ENCODE measurements around the genes H2AC16, ZKSCAN4, ZKSCAN3 and ZSCAN12.

- RRBS: no CpG with 5 or more reads among the region's 45 CpGs
Measured at GRCh38 chr6:27865167-27865895, at the start of gene H2AC16. H2AC16 (plus strand) TSS chr6:27865317.

DNA sequence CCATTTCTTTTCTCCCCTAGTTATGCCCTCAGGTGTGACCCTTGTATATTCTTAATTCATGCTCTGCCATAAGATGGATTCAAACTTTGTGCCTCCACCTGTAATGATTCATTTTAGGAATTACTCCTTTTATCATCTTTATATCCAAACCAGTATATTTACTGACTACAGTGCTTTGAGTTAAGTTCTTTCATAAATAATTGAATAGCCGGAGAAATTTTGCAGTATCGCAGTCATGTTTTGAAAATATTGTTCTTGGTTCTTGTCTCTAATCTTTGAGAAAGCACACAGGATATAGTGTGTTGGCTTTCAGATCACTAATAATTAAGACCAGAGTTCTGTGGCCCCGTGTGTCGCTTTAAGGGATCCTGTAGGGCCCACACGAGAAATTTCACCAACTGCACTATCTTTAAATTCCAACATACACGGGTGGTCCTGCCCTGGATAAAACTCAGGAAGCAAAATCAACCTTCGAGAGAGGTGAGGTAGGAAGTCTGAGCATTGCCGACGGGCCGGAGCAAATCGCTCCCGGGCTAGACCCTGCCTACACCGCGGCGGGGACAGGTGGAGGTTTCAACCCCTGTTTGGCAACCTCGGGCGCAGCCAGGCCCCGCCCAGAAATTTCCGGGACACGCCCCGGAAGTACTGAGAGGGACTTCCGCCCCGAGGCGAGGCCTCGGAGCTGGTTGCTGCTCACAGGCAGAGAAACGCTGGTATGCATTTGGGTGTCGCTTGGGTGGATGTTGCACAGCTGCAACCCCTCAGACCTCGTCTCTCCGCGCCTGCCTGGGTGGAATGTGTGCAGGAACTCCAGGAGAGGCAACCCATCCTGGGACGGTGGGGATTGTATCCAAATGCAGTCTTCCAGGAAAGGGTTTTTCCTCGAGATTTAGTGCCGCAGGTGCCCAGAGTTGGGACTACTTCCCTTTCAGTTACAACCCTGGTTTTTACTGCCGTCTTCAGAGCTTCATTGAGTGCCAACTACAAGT is 19.7 kb downstream of the ZKSCAN8 start:
- RRBS: 4% methylated on average over 4 of the region's 34 CpGs

- RRBS: 2% methylated on average over 6 of the region's 27 CpGs
Measured at GRCh38 chr6:28212092-28213109, 12.7 kb upstream of the ZSCAN9 start.

- RRBS: no CpG with 5 or more reads among the region's 44 CpGs
Measured at GRCh38 chr6:28251382-28252522, at the start of gene ZKSCAN4. ZKSCAN4 (minus strand) TSS chr6:28252269.

DNA sequence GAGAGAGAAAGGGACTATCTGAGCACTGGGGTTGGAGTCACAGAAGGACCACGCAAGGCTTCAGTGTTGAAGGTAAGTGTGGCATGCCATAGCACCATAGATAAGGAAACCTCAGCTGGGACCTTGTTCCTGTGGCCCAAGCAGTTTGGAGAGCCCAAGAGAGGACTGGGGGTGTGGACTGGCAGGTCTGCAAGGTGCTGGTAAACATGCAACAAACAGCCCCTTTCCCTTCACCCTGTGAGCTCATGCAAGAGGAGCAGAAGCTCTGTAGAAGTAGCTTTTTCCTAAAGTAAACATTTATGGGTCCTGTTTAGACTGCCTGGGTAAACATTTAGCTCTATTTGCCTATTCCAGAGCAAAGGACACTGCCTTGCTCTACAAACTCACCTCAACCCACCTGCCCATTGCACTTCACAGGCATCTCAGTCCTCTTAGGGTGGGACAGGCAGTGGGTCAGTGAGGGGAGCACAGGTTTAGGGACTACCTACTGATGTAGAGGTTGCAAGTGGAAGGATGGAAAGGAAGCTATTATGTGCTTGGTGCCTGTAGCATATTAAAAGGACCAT is 12.1 kb downstream of the ZSCAN31 start:
- RRBS: no CpG with 5 or more reads among the region's 1 CpG

DNA sequence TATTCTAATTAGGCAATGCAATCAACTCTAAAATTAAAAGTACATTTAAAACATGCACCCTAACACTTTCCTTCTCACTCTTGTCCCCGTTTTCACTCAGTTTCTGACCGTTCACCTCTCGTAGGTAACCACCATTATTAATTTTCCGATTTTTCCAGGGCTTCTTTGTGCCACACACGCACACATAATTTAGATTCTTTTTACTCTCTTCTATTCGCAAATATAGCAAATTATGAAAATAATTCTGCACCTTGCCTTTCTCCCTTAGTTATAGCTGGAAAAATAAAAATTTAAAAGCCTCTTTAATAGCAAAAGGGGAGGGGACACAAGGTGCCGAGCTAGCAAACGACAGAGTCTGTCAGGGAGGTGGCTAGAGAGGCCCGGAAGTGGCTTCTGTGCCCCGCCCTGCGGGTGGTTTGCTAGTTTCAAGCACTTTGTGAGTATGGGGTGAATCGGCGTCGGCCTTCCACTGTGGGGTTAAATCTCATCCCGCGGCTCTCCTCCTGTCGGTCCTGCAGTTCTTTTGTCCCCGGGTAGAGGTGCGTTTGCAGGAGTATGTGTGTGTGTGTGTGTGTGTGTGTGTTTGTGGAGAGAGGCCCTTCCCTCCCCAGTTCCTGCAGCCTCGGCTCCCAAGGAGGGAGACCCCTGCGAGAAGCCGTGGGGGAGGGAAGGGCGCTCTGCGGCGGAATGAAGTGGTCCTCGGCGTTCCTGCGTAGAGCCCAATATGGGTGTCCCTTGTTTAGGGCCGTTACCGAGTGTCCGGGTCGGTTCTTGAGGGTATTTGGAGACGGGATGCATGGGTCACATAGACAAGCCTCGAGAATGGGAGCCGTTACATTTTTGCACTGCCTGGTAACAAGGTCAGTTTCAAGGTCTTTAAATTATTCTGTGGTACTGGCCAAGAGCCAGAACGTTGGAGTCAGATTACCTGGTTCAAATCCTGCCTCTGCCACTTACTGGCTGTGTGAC is at the start of gene ZKSCAN3:
Gene ZKSCAN3, plus strand, starts transcription at position 419 of the 969 bp plus-strand sequence.
- RRBS: no CpG with 5 or more reads among the region's 36 CpGs

- RRBS: no CpG with 5 or more reads among the region's 3 CpGs
Measured at GRCh38 chr6:28382028-28382586, 17.4 kb downstream of the ZSCAN12 start.

DNA sequence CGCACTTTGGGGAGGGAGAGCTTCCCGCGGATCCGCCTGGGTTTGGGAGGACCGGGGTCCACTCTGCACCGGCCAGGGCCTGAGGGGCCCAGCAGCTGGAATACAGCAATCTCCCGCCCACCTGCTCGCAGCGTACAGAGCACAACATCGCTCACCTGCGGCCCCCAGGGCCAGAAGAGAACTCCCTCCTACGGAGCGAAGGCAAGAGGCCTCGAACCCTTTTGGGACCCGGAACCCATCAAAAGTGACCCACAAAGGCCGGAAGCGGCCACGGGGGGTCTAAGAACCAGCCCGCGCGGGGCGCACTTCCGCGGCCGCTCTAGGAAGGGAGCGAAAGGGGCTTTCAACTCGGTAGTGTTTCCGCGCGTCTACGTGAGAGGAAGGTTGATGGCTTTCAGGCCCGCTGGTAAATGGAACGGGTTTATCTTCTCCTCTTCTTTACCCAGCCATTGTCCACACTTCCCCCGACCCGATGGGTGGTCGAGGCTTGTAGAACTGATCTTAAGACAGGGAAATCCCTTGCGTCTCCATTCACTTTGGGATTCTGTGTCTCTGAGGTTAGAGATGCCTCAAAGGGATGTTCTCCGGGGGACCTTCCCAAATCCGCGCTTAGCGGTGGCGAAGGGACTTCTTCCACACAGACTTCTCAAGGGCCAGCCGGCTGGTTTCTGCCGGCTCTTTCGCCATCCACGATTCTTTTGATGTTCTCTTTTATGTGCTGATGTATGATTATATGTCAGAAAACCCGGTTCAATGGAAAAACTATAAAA is at the start of gene ZSCAN12:
Gene ZSCAN12, minus strand, starts transcription at position 246 of the 770 bp plus-strand sequence.
- RRBS: 4% methylated on average over 6 of the region's 47 CpGs

DNA sequence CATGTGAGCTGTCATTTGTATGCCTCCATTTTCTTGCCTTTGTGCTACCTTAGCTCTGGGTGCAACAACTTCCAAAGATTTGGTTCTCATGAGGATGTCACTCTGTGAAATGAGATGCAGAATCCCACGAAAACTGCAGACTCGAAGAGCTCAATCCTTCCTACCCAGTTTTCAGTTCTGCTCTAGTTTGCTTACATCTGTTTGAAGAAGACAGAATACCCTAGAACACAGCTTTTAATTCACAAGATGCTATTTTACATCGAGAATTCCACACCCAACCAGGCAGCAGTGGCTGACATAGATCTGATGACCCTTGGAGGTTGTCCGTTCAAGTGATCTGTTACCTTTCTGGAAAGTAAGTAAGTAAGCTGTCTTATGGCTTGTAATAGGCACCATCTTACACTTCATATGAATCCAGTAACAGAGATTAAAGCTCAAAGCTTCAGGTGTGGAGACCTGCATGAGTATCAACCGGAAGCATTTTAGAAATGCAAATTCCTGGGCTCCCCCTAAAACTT is 1.4 kb downstream of the GPX6 start:
- RRBS: no CpG with 5 or more reads among the region's 5 CpGs

DNA sequence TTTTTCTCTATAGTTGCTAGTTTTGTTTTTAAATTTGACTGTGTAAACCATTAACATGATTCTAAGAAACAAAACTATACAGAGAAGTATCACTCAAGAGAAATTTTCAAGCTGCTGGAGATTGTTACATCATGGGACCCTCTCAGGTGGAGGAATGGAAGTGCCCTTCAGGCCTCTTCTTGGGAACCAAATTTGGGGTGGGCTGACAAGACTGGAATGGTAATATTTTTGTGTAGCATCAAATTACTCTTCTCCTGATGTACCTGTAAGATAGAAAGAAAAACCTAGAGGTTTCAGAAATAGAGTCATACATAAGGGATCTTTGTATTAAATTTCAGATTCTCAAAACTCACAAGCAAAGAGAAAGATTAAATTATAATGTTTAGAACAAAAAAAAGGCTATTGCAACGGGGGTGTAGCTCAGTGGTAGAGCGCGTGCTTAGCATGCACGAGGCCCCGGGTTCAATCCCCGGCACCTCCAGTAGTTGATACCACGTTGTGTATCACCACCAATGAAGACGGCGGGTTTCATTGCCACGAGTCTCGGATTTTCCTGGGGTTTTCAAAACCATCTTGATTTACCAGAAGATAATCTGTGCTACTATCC is 132.3 kb upstream of the SCAND3 start:
- RRBS: no CpG with 5 or more reads among the region's 11 CpGs

- RRBS: no CpG with 5 or more reads among the region's 12 CpGs
Measured at GRCh38 chr6:28725502-28726562, 138.7 kb upstream of the SCAND3 start.

DNA sequence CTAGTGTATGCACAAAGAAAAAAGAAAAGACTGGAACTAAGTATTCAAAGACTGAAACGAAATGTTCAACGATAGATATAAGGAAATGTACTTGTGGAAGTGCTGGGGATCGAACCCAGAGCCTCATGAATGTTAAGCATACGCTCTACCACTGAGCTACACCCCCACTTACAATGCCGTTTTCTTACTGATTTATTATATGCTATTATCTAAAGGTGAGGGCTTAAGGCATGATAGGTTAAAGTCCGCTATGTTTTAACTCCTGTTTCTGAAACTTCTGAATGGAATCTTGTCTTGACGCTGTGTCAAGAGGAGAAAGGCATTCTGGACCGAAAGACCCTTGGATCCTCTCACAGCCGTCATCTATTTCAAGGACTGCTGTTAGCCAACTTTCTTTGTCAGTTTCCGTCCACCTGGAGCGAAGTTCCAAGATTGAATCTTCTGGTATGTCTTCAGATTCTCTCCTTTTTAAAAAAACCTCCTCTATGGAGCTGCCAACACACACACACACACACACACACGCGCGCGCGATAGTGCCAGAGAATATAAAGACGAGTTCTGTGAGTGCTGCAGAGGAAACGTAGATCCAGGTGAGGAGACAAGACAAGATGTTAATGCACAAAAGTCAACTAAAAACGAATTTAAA is 148.4 kb upstream of the SCAND3 start:
- RRBS: no CpG with 5 or more reads among the region's 19 CpGs

GRCh38 chr6:28757312-28758049 is 166.3 kb downstream of the TRIM27 start:
- RRBS: 38% methylated on average over 2 of the region's 34 CpGs

GRCh38 chr6:28823171-28823567 is 100.6 kb downstream of the TRIM27 start:
- RRBS: no CpG with 5 or more reads among the region's 9 CpGs

DNA sequence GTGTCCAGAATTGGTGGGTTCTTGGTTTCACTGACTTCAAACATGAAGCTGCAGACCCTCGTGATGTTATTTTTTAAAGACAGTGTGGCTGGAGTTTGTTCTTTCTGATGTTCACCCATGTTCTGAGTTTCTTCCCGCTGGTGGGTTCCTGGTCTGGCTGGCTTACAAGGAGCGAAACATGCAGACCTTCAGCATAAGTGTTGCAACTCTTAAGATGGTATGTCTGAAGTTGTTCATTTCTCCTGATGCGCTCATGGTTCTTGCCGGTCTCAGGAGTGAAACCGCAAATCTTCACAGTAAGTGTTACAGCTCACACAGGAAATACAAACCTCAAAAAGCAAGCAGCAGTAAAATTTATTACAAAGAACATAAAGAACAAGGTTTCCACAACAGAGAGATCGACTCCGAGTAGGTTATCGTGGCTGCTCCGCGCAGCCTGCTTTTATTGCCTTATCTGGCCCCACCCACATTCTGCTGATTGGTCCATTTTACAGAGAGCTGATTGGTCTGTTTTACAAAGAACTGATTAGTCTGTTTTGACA is 39.4 kb downstream of the TRIM27 start:
- RRBS: no CpG with 5 or more reads among the region's 11 CpGs

DNA sequence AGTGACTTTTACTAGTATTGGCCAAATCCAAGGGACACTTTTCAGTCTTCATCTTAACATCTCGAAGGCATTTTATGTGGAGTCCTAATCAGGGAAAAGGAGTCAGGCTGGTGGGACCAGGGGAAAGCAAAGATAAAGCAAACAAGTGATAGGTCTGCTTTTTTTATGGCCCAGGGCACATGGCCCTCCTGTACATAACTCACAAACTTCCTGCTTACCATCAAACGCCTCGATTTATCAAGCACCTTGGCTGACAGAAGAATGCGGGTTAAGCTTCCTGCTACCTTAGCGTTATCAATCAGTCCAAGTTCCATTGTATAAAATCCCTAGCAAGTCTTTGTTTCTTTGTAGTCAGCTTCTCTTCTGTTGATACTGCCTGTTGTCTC is 4.0 kb upstream of the TRIM27 start:
- RRBS: no CpG with 5 or more reads among the region's 5 CpGs

- RRBS: no CpG with 5 or more reads among the region's 57 CpGs
Measured at GRCh38 chr6:28988409-28989335, 16.4 kb downstream of the ZNF311 start.

DNA sequence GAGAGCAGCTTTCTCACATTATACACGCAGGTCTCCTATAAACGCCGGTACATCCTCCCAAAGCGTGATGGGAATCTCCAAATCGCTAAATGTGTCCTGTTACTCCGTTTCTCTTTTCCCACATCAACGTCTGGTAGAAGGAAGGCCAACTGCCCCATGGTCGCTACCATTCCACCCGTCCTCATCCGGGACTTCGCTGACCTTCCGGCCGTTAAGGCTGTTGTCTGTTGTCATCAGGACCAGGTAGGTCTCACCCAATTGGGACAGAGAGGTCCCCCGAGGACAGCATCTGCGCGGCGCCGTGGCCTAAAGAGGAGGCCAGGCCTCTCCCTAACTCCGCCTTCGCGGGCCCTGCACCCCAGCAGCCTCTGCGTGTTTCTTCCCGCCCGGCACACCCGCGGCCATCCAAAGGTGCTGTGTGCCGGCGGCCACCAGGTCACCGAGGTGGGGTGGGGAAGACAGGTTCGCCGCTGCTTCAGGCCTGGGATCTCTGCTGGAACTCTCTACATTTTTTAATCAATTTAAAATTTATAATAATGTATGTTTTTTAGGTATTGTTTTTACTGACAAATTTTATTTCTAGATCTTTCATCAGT is 9.1 kb downstream of the OR2W1 start:
- RRBS: no CpG with 5 or more reads among the region's 31 CpGs

- RRBS: no CpG with 5 or more reads among the region's 3 CpGs
Measured at GRCh38 chr6:29232617-29233159, 62.0 kb downstream of the OR2J2 start.

All from GM12891 (cell line).